H7 (cell line): Measurements from ENCODE around the genes OR2C3, OR1C1 and OR2T27.

DNA sequence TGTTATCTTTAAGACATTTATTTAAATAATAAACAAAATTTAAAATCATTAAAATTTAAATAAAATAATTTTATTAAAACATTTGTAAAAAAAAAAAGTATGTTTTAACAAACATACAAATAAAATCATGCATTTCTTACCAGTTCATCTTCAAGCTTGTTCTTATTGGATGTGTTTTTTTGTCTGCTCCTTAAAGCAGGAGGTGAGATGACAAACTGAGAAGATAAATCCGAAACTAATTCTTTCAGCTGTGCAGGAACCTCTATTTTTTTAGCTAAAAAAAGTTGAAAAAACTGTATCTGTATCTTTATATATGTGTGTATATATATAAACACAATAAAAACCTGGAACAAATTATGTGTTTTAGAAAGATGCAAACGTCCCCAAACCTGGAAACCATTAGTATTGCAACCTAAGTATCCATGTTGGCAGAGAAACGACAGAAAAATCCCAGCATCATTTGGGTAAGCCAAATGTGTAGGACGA, 88.0 kb downstream of the AHCTF1 start:
- RAMPAGE, long total RNA, result no peak

- RAMPAGE, long total RNA, result no peak
These were observed 76.0 kb downstream of the AHCTF1 start for GRCh38 chr1:246855646-246856155.

DNA sequence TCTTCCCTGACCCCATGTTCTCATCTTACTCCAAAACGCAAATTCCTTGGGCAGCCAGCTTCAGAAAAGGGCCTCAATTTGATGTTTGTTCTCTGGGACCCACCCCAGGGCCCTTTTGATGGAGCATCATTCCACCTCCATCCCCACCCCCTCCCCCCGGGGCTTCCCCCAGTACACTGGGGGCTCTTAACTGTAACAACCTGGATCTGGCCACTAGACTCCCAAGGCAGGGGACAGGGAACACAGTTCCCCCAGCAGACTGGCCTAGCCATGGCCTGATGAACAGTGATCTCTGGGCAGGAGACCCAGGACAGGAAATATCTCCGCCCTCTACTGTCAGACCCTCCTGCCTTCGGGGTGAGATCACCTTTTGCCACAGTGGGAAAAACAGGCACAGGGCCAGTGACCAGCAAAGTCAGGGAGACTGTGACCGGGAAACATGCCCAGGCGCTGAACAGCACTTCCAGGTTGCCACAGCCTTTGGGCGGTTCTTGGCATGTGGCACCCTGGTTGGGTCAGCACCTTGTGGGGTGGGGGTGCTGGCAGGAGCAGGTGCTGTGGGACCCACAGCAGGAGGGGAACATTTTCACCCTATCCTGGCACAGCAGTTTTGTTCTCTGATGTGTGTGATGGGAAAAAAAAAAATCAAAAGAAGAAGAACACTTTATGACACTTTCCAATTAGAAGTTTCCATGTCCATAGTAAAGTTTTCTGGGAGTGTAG, 8.9 kb upstream of the ZNF669 start:
- RAMPAGE, long total RNA, result no peak

GRCh38 chr1:247299319-247299882, 32.3 kb downstream of the ZNF496 start:
- RAMPAGE, long total RNA, result no peak

GRCh38 chr1:247347468-247348398, 16.1 kb upstream of the ZNF496 start:
- RAMPAGE, long total RNA, result no peak

GRCh38 chr1:247411540-247412024, 4.4 kb upstream of the NLRP3 start:
- RAMPAGE, long total RNA, result no peak

GRCh38 chr1:247536144-247536744, at the start of gene OR2C3:
TSS of gene OR2C3 (minus strand) at chr1:247536440.
- RAMPAGE, long total RNA, result no peak

DNA sequence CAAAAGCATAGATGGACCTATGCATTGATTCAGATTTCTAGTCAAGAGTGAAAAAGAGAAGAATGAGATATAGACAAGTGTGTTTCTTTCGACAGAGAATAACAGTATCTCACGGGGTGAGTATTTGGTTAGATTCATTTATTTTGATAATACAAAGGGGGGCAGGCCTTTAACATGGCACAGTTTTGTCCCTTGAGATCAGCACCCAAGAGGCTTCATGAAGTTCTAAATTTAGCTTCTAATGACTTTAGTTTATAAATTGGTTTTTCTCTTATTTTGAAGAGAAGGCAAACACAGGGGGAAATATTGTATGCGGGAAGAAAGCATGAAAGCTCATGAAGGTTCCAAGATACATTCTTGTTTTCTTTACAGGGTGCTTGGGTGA, at the start of gene OR1C1:
TSS of gene OR1C1 (minus strand) at position 90 of the 385 bp plus-strand sequence.
- RAMPAGE, long total RNA, result no peak

DNA sequence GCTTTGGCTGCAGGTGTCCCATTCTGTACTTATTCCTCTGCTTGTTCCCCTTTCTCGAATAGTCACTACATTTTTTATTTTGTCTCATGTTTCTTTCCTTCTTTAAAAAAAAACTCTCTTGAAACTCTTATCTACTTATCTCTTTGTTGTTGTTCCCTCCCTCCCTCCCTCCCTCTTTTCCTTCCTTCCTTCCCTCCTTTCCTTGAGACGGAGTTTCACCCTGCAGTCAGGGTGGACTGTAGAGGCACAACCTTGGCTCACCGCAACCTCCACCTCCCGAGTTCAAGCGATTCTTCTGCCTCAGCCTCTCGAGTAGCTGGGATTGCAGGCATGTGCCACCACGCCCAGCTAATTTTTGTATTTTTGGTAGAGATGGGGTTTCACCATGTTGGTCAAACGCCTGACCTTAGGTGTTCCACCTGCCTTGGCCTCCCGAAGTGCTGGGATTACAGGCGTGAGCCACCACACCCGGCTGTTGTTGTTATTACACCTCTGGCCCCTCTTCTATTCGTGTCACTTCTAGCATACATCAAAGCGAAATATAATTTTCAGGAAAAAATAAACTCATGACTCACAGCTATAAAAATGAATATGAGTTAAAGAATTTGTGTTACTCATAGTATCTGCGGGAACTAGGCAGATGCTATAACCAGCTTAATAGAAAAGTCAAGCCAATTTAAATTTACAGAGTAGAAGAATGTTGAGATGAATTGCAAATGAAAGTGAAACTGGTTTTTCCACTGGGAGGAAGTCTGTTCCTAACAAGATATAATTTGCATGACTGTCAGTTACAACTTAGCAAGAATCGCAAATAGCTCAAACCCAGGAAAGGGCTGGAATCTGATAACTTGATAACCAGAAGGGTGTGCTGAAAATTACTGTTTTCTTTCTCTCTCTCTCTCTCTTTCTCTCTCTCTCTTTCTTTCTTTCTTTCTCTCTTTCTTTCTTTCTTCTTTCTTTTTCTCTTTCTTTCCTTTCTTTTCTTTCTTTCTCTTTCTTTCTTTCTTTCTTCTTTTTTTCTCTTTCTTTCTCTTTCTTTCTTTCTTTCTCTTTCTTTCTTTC, 11.0 kb downstream of the OR2W3 start:
- RAMPAGE, long total RNA, result no peak

GRCh38 chr1:248655376-248655802, at the start of gene OR2T27:
TSS of gene OR2T27 (minus strand) at chr1:248655528.
- RAMPAGE, long total RNA, result no peak

- RAMPAGE, long total RNA, result no peak
These were observed 33.3 kb downstream of the SH3BP5L start for GRCh38 chr1:248792395-248792916.

DNA sequence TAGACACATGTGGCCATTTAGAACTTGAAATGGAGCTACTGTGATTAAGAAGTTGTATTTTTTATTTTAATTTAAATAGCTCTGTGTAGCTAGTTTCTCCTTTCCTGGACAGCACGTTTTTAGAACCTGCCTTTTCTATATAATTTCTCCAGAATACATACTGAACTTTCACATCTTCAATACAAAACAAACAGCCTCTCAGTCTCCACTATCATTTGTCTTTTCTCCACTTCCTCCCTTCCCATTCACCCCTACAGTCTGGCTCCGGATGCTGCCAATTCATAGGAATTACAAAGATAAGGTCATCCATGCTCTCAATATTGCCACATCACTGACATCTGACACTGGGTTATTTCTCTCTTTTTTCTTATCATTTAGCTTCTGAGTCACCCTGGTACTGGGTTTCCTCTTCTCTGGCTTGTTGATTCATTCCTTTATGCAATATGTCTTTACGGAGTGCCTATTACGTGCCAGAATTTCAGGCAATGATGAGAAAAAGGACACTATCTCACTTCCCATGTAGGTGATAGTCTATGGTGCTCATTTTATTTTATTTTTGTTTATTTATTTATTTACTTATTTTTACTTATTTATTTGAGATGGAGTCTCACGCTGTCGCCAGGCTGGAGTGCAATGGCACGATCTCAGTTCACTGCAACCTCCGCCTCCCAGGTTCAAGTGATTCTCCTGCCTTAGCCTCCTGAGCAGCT, 3.1 kb upstream of the SH3BP5L start:
- RAMPAGE, long total RNA, result no peak

- RAMPAGE, long total RNA, result no peak
These were observed 634 bp upstream of the ZNF672 start for GRCh38 chr1:248837376-248837803.

GRCh38 chr1:248862643-248864019, 4.2 kb upstream of the ZNF692 start:
- RAMPAGE, long total RNA, result no peak

DNA sequence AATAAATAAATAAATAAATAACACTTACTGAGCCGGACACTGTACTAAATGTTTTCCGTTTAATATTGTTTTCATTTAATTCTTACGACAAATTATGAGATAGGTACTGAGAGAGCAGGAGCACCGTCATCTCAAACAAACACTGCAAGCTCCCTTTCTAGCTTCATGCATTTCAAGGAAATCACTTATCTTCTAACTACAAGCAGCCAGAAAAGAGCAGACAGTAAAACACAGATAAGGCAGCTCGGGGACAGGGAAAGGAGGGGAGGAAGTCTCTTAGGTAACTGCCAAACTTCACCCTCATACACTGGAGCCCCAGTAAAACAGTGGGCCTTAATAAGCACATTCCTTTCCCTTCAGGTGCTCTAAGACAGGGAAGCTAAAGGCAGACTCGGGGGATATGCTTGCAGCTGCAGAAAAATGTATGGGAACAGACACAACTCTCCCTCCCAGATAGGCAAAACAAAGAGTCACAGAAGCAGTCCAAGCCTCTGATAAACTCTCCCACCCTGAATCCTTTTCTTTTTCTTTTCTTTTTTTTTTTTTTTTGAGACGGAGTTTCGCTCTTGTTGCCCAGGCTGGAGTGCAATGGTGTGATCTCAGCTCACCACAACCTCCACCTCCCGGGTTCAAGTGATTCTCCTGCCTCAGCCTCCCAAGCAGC, 16.5 kb upstream of the PGBD2 start:
- RAMPAGE, long total RNA, result no peak